Cerebellum (tissue), 5 donors: ENCODE results near the gene LFNG.

DNA sequence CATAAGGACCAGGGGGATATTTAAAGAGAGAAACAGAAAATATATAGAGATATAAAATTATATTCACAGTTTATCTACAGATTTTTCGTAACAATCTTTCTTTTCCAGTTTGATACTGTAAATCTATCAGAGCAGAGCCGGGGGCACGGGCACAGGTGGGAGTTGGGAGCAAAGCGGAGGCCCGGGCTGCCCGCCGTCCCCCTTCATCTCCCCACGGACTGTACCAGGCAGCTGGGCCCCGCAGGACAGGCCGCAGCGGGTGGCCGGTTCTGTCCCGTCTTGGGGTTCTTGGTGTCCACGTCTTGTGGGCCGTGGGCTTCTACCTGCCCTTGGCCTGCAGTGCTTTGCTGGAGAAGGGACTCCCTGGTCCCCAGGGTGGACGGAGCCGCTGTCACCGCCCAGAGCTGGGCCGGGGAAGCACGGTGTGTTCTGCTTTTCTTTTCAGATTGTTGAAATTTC lies 11.7 kb downstream of the MAFK start:
- PRO-cap, 3 experiments = no peak in any of the 3 experiments
- RAMPAGE, long total RNA = no peak

DNA sequence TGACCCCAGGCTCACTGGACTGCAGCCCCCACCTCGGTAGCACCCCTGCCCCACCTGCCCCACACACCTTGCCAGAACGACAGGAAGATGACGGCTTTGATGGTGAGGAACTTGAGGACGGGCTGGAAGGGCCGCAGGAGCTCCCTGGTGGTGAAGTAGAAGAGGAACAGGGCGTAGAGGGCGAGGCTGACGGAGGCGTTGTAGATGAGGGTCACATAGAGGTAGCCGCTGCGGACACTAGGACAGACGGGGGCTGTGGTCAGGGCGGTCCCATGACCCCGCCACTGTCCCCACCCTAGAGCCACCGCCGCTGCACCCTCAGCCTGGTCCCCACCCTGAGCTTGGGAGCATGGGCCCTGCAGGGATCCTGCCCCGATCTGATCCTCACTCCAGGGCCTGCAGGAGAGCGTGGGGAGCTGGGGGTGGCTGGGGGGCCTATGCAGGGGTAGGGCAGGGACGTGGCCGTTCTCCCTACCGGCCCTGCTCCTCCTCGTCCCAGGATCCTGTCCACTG lies 7.5 kb downstream of the TMEM184A start:
- PRO-cap, 3 experiments = no peak in any of the 3 experiments
- RAMPAGE, long total RNA = no peak

DNA sequence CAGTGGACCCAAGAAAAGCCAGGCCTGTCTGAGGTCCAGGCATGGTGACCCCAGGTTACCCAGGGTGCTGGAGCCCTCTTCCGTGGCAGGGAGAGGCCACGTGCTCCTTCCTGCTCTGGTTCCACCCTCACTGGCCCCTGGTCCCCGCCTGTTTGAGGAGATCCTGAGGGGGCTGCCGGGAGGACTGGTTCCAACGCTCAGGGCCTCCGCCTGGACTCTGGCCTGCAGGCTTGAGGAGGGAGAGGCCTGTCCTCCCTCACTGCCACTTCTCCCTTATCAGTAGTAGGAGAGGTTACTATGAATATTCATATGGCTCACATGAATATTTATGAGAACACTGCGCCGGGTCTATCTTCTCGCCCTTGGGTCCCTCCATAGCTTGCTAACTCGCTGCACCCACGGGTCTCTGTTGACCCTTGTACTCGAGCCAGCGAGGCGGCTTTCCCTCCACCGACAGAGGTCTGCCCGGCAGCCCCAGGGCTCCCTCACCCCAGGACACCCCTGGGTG lies 25.3 kb upstream of the ELFN1 start:
- PRO-cap, 3 experiments = no peak in any of the 3 experiments
- RAMPAGE, long total RNA = no peak

DNA sequence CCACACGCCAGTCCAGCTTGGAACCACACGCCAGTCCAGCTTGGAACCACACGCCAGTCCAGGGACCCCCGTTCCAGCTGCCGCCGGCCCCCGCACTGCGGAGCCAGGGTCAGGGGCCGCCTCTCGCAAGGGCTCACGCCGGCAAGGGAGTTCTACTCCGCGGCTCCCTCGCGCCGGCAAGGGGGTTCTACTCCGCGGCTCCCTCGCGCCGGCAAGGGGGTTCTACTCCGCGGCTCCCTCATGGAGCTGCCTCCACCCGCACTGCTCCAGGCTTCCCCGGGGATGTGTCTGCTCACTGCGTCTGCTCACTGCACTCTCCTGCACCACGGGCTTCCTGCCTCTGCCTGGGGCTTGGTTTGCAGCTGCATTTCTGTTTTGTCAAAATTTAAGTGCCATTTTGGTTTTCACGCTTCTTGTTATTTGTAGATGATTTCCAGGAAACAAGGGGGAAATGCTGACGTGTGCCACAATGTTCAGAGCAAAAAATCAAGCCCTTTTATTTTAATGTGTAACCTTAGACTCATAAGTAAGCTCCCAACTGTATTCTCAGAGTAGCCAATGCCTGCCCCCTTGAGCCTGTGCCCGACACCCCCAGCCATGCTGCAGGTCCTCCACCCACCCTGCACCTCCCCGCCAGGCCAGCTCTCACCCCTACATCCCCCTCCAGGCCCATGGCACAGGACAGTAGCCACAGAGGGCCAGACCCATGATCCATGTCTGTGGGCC lies 246.3 kb downstream of the MAD1L1 start:
- PRO-cap, 3 experiments = no peak in any of the 3 experiments
- RAMPAGE, long total RNA = no peak

DNA sequence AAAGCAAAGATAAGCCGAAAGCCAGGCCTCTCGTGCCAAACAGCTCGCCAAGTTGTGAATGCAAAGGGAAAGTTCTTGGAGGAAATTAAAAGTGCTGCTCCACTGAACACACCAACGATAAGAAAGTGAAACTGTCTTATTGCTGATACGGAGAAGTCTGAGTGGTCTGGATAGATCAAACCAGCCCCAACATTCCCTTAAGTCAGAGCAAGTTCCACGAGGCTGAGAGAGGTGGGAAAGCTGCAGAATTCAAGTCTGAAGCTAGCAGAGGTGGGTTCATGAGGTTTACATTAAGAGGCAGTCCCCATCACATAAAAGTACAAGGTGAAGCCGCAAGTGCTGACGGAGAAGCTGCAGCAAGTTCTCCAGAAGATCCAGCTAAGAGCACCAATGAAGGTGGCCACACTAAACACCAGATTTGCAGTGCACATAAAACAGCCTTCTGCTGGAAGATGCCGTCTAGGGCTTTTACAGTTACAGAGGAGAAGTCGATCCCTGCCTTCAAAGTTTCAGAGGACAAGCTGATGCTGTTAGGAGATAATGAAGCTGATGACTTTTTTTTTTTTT lies 194.7 kb downstream of the MAD1L1 start:
- PRO-cap, 3 experiments = no peak in any of the 3 experiments
- RAMPAGE, long total RNA = no peak

- PRO-cap, 3 experiments = no peak in any of the 3 experiments
- RAMPAGE, long total RNA = no peak
Observed at GRCh38 chr7:2069973-2070585, 162.7 kb downstream of the MAD1L1 start.

DNA sequence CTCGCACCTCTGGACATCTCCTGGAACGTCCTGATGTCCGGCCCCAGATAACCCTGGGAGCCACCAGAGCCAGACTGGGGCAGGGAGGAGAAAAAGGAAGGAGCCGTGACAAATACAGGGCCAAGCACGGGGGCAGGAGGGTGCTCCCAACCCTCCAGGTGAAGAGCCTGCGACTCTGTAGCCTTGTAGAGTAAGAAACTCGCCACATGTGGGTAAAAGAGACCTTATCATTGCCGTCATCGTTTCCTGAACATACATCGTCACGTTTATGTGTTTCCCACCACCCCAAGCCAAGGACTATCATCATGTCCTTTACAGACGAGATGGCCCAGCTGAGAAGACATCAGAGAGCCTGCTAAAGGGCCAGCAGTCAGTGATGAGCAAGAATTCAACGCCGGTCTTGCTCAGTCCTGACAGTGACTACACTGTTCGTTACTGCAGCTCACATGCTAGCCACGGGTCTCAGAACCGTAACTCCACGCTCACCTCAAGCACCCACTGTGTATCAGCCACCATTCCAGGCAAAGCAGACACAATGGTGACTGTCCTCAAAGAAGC lies 148.0 kb downstream of the MAD1L1 start:
- PRO-cap, 3 experiments = no peak in any of the 3 experiments
- RAMPAGE, long total RNA = no peak

GRCh38 chr7:2133038-2133502 lies 99.7 kb downstream of the MAD1L1 start:
- PRO-cap, 3 experiments = no peak in any of the 3 experiments
- RAMPAGE, long total RNA = no peak

DNA sequence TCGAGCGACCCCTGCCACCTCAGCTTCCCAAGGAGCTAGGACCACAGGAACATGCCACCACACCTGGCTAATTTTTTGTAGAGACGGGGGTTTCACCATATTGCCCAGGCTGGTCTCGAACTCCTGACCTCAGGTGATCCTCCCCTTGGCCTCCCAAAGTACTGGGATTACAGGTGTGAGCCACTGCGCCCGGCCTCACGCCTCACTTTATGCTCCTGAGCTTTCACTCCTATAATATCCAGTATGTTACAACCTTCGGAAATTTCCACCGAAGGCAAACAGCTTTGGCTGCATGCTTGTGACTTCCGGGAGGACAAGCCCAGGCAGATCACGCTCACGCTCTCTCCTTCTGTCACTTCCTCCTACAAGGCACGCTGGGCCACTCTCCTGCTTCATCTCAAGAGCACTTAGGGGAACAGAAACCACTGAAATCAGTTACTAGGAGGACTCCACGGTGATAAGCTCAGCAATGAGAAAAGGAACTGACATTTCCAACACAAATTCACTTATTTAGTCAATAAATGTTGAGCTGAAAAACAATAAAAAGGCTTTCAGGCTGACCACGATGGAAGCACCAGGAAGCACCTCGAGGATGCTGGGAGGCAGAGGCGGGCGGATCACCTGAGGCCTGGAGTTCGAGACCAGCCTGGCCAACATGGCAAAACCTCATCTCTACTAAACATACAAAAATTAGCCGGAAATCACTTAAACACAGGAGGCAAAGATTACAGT lies 4.5 kb upstream of the MAD1L1 start:
- PRO-cap, 3 experiments = no peak in any of the 3 experiments
- RAMPAGE, long total RNA = no peak

- PRO-cap, 3 experiments = no peak in any of the 3 experiments
- RAMPAGE, long total RNA = no peak
Observed at GRCh38 chr7:2368628-2369713, 14.3 kb downstream of the EIF3B start.

- PRO-cap, 3 experiments = no peak in any of the 3 experiments
- RAMPAGE, long total RNA = no peak
Observed at GRCh38 chr7:2498013-2498426, 21.6 kb upstream of the LFNG start.

GRCh38 chr7:2507487-2507775 lies 12.1 kb upstream of the LFNG start:
- PRO-cap, 3 experiments = no peak in any of the 3 experiments
- RAMPAGE, long total RNA = no peak

- PRO-cap, 3 experiments = no peak in any of the 3 experiments
- RAMPAGE, long total RNA = no peak
Observed at GRCh38 chr7:2508061-2508829, 11.3 kb upstream of the LFNG start.

- PRO-cap, 3 experiments = no peak in any of the 3 experiments
- RAMPAGE, long total RNA = no peak
Observed at GRCh38 chr7:2511187-2511967, 8.2 kb upstream of the LFNG start.

GRCh38 chr7:2519421-2519900 lies at the start of gene LFNG:
LFNG (plus strand) TSS chr7:2519774.
- PRO-cap, 3 experiments = peak in 3 of 3 experiments; most common plus-strand start chr7:2519774 (in 3); most common minus-strand start chr7:2519656 (in 3)
- RAMPAGE, long total RNA = no peak

- PRO-cap, 3 experiments = no peak in any of the 3 experiments
- RAMPAGE, long total RNA = no peak
Observed at GRCh38 chr7:2525951-2527114, 6.8 kb downstream of the LFNG start.

GRCh38 chr7:2549922-2550613 lies 5.3 kb downstream of the BRAT1 start:
- PRO-cap, 3 experiments = no peak in any of the 3 experiments
- RAMPAGE, long total RNA = no peak

DNA sequence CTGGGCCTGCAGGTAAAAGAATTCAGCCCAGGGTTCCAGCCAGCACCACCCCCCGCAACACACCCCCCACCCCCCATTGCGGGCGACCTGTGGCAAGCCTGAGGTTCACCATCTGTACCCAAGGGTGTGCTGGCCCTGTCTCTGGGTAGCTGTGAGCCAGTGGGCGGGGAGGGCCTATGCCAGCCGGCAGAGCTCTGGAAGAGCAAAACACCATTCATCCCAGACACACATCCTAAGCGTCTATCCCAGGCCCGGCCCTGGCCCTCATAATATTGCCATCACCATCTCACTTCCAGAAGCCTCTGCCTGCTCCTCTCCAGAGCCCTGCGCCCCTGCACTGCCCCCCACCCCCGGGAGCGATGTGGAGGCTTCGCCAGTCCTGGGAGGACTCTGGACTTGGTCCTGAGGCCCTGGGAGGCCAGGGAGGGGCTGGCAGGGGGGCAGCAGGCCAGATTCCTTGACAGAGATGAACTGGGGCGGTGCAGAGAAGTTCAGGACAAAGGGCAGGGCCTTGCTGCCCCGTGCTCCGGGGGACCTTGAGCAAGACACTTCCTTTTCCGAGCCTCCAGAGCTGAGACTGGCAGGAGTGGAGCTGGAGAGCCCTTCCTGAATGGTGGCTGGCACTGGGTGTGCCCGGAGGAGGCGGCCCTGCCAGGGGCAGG lies 8.7 kb upstream of the TTYH3 start:
- PRO-cap, 3 experiments = no peak in any of the 3 experiments
- RAMPAGE, long total RNA = no peak

DNA sequence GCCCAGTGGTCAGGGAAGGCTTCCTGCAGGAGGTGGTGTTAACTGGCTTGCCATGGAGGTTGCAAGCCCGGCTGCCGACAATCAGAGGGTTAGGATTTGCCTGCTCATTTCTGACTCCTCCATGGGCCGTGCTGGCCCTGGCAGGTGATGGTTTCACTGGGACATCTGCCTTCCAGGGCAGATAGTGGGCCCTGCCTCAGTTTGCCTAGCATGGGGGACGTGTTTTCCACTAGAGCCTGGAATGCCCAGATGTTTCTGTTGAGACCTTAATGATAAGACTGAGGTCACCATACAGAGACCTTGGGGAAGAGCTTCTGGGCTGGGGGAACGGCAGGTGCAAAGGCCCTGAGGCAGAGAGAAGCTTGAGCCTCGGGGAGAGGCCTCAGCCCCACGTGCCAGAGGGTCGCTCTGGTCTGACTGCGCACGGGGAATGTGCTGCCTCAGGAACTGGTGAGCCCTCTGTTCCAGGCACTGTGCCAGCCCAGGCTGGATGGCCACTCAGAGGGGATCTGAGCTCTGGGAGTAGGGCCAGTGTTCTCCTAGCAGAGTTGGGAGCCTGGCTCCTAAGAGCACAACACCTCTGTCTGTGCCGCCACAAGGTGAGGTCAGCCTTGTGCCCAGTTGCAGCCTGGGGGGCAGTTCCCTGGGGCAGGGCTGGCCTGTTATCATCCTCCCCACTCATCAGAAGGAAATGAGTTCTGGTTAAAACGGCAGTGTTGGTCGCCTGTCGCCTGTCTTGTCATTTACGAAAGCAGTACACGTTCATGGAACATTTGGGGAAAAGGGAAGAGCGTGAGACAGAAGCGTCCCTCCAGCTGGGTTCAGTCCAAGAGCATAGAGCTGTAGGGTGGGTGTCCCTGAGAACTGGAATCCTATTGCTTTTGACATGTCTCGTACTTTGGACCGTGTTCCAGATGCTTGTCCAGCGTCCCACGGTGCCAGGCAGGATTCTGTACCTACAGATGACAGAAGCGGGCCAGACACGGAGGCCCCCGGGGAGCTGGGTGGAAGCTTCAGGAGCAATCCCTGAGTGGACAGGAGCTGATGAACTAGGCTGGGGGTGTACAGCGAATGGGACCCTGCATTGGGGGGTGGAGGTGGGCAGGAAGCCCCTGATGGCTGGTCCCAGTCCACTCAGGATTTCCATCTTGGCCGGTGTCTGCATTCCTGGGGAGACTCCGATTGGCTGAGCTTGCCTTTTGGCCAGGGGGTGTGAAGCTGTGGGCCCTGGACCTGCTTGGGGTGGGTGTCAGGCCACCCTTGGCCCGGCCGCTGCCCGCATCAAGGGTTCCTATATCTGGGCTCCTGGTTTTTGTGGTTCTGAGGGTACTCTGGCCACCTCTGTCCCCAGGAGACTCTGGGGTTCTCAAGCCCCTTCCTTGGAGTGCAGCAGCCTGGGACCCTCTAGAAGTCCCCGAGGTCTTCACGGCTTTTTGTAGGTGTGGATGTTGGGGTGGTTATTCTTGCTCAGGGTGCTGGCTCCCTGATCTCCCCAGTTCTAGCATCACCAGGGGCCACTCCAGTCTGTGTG lies 4.3 kb downstream of the TTYH3 start:
- PRO-cap, 3 experiments = no peak in any of the 3 experiments
- RAMPAGE, long total RNA = no peak

GRCh38 chr7:2653919-2654309 lies 22.1 kb downstream of the TTYH3 start:
- PRO-cap, 3 experiments = no peak in any of the 3 experiments
- RAMPAGE, long total RNA = no peak